Non-pigmented ciliary epithelial cell (primary cell): ENCODE data around the genes PSPH and RABGEF1.

GRCh38 chr7:55532890-55534151 lies 39.0 kb downstream of the VOPP1 start:
- RRBS = no CpG with 5 or more reads among the region's 9 CpGs

DNA sequence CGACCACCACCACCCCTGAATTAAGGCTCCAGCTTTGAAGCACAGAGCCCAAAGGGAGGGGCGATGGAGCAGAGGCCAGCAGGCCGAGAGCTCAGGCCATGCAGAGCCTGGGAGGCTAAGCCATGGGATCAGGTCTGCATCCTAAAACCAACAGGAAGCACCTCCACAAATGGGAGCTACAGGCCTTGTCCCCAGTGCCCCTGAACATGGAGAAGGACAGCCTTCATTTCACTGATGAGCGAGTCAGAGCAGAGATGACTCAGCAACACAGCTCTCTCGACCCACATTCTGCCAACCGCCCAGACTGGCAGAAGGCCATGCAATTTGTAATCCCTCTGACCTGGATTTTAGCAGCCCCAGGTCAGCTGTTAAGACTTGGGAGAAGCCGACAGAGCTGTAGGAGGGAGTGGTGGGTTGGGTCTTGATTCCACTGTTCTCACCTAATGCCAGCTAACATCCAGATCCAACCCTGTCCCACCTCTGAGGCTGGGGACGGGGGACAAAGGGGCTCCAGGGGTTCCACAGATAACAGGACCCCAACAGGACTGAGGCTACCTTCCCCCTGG lies 25.5 kb downstream of the VOPP1 start:
- RRBS = no CpG with 5 or more reads among the region's 8 CpGs

- RRBS = no CpG with 5 or more reads among the region's 12 CpGs
These were observed 24.4 kb downstream of the VOPP1 start for GRCh38 chr7:55547750-55548529.

- RRBS = no CpG with 5 or more reads among the region's 9 CpGs
These were observed 122.3 kb upstream of the VOPP1 start for GRCh38 chr7:55694417-55695136.

DNA sequence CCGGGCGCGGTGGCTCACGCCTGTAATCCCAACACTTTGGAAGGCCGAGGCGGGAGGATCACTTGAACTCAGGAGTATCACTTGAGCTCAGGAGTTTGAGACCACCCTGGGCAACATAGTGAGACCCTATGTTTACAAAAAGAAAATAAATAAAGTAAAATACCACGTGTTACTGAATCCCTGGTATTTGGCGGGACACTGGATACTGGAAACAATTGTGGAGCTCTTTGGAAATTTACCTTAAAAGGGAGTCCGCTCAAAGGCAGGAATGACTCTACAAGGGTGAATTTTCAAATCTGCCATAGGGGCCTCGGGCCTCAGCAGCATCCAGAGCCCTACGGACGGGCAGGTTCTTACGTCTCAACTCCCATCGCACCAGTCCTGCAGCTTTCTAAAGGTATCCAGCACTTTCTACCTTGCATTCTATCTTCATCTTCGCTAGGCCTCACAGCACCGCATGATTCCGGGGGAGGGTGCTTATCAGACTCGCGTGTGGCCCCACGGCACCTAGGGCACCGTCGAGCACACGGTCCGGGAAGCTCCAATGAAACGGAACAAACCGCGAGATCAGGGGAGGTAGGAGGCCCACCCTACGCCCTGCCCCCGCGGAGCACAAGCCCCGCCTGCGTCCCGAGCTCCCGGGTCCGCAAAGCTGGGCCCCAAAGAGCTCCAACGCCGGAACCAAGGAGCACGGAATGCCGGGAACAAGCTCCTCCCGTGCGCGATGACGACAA lies at the start of gene PSPH:
Gene PSPH (minus strand): TSS at position 546 of the 734 bp plus-strand sequence.
- RRBS = under 1% methylated on average over 21 of the region's 43 CpGs

DNA sequence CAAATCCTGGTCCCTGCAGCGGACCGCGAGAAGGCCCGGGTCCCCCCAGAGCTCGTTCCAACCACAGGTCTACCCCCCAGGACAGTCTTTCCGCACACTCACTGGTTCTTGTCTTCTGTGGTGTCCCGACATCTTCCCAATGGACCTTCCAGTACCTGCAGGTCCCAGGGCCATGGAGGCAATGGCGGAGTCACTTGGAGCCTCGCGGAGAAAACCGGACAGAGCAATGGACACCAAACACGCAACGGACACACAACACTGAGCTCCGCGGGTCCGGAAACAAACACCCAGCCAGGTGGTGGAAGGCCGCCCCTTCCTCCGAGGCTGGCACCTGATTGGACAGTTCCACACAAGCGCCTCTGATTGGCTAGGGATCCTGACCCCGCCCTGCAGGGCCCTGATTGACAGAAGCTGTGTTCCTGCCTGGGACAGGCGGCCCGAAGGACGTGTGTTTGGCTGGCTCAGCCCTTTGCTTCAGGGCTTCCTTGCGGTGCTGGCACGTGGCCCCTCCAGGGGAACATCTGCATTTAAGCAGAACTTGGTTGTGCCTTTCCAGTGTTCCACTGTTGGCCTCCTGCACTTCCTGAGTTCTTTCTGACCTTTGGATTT lies 332.0 kb upstream of the NUPR2 start:
- RRBS = 19% methylated on average over 10 of the region's 25 CpGs

GRCh38 chr7:56483136-56483714 lies 367.0 kb upstream of the NUPR2 start:
- RRBS = no CpG with 5 or more reads among the region's 26 CpGs

GRCh38 chr7:57867975-57868310 lies 418.0 kb downstream of the ZNF716 start:
- RRBS = no CpG with 5 or more reads among the region's 33 CpGs

DNA sequence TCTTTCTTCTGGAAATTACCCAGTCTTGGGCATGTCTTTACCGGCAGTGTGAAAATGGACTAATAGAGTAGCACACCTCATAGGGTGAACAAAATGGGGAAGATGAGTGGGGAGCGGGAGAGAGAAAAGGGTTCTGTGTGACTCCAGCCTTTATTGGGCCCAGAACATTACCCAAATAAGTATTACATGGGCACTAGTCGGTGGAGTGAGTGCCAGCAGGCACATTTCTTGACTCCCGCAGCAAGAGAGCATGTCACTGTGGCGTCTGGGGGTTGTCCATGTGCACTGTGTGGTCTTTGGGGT lies 2917.1 kb upstream of the ZNF722 start:
- RRBS = no CpG with 5 or more reads among the region's 5 CpGs

GRCh38 chr7:64877223-64877754 lies 25.8 kb upstream of the ZNF273 start:
- RRBS = no CpG with 5 or more reads among the region's 34 CpGs

DNA sequence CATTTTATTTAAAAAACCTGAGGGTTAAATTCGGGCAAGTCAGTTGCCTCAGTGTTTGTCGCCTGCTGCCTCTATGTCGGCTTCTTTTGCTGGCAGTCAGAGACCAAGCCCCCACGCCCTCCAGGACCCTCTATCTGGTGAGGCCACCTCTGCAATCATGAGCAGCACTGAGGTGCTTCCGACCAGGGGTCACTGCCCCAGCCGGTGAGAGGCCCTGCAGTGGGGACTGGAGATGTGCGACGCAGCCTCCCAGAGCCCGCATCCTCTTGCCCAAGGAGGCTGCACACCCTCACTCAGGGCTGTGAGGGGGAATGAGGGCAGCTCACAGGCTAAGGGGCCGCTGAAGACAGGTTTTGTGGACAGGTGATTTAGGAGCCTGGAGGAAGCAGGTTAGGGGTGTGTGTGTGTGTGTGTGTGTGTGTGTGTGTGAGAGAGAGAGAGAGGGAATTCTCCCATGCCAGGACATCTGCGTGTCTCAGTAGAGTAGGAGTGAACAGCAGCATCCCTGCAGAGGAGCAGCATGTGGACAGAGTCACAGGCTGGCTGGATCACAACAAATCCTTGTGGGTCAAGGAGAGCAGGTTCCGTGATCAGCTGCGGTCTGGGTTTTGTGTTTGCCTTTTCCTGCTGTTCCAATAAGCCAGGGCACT lies 13.2 kb upstream of the ZNF273 start:
- RRBS = no CpG with 5 or more reads among the region's 13 CpGs

DNA sequence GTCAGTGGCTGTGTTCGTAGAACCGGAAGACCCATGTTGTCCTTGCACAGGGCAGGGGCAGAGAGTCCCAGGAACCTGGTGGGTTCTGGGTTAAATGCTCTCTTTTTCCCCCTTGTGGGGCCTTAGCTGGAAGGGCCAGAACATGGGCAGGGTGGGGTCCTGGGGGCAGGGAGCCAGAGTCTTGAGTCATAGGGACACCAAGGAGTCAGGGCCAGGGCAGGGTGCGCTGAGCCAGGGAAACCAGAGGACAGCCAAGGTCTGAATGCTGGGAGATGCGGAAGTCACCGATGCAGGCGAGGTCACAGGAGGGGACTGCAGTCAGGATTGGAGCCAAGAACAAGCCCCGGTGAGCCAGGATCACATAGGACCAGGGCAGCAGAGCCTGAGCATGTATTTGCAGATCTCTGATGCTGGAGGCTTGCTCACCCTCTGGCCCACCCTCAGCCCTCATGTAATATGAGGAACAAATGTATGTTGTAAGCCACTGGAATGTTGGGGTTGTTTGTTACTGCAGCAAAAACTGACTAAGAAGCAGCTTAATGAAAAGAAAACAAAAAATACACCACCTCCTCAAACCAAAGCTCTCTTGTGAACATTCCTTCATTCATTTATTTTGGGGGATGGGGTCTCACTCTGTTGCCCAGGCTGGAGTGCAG lies 34.3 kb upstream of the TPST1 start:
- RRBS = no CpG with 5 or more reads among the region's 7 CpGs

DNA sequence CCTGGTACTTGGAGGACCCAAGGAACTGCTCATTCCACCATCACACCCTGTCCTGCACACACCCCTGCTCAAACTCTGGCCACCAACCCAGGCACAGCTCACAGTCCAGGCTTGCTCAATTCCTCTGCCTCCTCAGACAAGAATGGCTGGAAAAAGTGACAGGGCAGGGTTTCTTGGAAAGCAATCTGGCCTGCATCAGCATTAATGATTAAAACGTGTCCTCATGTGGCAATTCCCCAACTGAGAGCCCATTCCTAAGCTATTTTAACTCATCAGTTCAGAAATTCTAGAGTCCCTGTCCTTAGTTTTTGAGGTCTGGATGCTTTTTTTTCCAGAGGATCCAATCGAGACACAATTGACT lies 17.2 kb upstream of the TPST1 start:
- RRBS = no CpG with 5 or more reads among the region's 2 CpGs

DNA sequence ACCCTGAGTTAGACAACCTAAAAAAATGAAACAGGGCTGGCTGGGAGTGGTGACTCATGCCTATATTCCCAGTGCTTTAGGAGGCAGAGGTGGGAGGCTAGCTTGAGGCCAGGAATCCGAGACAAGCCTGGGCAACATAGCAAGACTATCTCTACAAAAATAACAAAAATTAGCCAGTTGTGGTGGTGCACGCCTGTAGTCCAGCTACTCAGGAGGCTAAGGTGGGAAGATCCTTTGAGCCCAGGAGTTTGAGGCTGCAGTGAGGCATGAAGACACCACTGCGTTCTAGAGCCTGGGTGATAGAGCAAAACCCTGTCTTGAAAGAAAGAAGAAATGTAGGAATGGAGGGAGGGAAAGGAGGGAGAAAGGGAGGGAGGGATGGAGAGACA lies 166.1 kb downstream of the TPST1 start:
- RRBS = no CpG with 5 or more reads among the region's 3 CpGs

DNA sequence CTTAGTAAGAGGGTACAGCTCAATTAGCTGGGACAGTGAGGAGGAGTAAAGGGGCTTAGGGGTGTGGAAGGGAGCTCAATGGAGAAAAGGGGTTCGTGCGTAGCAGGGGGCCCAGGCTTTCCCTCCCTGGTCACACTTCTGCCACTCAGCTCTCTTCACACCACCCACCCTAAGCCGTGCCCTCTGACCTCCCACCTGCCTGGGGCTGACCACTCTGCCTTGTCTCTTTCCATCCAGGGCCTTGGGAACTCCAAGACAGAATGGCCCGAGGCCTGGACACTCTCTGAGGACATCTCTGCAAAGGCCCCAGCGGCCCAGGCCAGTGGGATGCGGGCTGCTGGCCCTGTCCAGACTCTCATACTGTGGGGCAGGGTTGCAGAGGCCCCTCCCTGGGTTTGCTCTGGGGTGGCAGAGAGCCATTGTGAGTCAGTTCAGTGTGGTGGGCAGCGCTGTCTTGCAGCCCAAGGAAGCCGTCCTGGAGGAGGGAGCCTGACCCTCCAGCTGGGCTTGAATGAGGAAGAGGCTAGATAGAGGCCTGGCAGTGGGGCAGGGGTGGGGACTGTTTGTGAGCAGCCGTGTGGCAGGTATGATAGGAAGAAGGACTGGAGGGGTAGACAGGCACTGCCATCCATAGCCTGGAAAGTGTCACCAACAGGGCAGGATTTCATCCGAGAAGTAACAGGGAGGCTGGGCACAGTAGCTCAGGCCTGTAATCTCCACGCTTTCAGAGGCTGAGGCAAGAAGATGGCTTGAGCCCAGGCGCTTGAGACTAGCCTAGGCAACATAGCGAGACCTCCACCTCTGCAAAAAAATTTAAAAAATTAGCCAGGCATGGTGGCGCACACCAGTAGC lies 39.8 kb upstream of the RABGEF1 start:
- RRBS = no CpG with 5 or more reads among the region's 14 CpGs

GRCh38 chr7:66739983-66740846 lies at the start of gene RABGEF1:
TSS of gene RABGEF1 (plus strand) at chr7:66740733.
- RRBS = 1% methylated on average over 23 of the region's 76 CpGs

GRCh38 chr7:66959416-66960100 lies 35.8 kb downstream of the SBDS start:
- RRBS = 95% methylated on average over 2 of the region's 16 CpGs

GRCh38 chr7:67066985-67067530 lies 70.4 kb downstream of the TYW1 start:
- RRBS = no CpG with 5 or more reads among the region's 9 CpGs

- RRBS = no CpG with 5 or more reads among the region's 9 CpGs
These were observed 80.2 kb downstream of the AUTS2 start for GRCh38 chr7:69678492-69678952.

GRCh38 chr7:69944143-69944956 lies 346.1 kb downstream of the AUTS2 start:
- RRBS = no CpG with 5 or more reads among the region's 7 CpGs